BE2C (cell line): ENCODE data around the gene VCAN.

DNA sequence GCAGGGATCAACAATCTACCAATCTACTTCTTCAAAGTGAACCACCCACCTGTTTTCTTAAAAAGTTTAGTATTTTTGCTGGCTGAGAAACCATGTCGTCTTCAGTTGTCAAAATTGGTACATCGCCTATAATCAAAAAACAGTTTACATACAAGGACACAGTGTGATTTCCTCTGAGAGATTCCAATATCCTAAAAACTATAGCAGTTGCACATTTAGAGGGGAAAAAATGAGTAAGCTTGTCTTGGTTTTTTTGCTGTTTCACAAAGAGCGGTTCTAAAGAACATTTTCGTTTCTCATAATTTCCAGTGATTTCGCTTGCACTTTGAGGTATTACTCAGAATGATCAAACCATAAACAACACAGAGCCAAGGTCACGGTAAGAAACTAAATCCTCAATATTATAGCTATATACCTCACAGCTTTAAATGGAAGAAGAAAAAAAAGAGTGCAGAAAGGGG is 921 bp downstream of the MTX3 start:
- RRBS, result no CpG with 5 or more reads among the region's 6 CpGs

DNA sequence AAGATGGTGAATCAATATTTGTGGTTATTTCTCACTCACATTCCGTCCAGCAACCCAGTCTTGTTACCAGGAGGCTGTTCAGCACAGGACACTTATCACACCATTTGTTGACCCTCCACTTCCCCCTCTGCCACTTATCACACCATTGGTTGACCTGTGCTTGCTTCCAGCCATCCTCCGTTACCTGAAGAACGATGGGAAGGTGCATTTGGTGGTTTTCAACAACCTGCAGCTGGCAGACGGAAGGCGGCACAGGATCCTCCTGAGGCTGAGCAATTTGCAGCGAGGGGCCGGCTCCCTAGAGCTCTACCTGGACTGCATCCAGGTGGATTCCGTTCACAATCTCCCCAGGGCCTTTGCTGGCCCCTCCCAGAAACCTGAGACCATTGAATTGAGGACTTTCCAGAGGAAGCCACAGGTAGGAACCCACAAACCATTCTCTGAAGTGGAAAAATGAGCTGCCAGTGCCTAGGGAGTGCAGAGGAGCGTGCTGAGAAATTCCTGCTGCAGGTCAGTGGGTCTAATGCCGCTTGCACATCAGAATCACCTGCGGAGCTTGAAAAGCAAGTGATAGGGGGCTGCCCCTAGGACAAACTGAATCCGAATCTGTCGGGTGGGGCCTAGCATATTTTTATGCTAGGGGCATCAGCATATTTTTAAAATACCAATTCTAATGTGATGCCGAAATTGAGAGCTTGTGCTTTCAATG is 20.6 kb downstream of the THBS4 start:
- RRBS, result no CpG with 5 or more reads among the region's 14 CpGs

- RRBS, result no CpG with 5 or more reads among the region's 6 CpGs
Observed at GRCh38 chr5:80072115-80072623, 37.0 kb downstream of the THBS4 start.

GRCh38 chr5:80083430-80083857 is 48.3 kb downstream of the THBS4 start:
- RRBS, result no CpG with 5 or more reads among the region's 7 CpGs

DNA sequence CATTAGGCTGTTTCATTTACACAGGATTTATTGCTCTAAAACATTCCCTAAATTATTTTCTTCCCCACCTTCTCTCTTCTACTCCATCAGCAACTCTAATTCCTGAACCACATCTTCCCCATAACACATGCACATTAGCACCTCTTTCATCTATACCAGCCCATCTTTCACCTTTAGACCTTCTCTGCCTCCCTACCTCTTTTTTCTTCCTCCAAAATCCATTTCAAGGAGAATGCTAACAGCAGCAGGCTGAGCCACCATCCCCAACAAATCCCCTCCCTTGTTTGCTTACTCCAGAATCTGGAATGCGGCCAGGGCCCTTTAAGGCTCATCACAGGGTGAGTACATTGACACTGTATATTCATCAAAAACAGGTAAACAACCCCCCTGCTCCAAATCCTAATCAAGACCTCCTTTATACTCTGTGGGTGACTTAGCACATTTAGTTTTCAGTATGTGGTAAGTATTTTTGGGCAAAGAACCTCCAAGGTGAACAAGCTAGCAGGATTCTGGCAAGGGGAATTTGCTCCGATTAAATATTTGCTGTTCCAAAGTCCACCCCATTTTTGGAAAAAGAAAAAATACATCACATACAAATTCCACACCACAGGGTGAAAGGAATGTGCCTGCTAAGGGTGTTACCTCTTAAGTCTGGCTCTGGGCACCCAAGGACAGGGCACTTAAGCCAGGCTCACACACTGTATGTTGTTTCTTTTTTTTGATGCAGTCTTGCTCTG is 71.5 kb downstream of the SERINC5 start:
- RRBS, result no CpG with 5 or more reads among the region's 2 CpGs

DNA sequence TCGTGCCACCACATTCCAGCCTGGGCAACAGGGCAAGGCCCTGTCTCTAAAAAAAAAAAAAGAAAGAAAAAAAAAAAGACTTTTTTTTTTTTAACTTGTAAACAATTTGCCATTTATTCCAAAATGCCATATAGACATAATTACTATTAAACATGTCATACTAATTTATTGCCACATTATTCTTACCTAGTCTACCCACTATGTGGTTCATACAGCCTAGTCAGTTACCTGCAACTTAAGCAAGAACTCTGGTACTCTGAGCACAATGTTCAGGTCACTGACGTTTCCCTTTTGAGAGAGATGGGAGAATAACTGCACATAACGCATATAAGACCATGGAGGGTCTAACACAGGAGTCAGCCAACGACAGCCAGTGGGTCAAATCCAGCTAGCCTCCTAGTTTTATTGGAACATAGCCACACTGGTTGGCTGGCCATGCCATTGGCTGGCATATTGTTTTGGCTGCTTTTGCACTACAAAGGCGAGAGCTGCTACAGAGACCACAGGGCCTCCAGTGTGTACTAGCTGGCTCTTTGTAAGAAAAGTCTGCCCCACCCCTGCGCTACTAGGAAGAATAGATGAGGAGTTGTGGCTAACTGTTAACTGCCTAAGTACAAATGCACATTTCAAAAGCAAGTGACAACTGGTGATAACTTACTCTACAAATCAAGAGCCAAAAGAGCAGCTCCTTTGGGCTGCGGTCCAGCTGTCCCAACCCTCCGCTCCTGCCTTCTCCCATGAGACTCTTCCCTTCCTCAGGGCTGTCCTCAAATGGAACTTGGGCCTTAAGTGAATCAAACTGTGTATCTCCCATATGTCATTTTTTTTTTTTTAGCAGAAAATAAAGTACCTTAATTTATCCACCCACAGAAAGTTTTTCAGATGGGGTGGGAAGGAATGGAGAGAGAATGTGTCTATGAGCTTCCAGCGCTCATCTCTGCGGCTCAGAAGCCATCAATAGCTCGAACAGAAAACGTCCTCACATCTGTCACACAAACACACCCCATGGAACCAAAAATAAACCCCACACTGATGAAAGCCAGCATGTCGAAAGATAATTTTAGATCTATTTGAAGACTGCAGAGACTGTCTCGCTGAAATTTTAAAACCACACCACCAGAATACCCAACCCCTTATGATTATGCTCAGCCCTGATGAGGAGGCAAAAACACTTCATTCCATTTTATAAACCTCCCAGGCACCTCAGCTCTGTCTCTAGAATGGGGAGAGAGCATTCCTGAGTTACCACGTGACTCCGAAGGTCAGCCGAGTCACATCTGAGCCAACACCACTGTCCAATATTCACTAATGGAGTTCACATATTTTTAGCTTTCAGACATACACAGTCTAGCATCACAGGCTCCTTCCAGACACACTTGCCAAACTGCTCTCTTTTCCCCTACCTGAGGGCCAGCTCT is 63.7 kb downstream of the SERINC5 start:
- RRBS, result no CpG with 5 or more reads among the region's 17 CpGs

DNA sequence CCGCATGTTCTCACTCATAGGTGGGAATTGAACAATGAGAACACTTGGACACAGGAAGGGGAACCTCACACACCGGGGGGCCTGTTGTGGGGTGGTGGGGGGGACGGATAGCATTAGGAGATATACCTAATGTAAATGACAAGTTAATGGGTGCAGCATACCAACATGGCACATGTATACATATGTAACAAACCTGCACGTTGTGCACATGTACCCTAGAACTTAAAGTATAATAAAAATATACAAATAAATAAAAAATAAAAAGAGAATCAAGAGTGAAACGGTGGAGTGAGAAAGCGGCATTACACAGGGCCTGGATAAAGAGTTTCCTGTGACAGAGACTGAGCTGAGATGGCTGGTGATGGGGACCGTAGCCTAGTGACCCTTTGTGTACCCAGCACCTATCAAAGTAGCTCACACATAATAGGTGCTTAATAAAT is 44.0 kb upstream of the DHFR start:
- RRBS, result no CpG with 5 or more reads among the region's 7 CpGs

- RRBS, result no CpG with 5 or more reads among the region's 11 CpGs
Observed at GRCh38 chr5:80961663-80962245, 1.6 kb downstream of the RASGRF2 start.

- RRBS, result no CpG with 5 or more reads among the region's 1 CpG
Observed at GRCh38 chr5:81049096-81049434, 88.9 kb downstream of the RASGRF2 start.

DNA sequence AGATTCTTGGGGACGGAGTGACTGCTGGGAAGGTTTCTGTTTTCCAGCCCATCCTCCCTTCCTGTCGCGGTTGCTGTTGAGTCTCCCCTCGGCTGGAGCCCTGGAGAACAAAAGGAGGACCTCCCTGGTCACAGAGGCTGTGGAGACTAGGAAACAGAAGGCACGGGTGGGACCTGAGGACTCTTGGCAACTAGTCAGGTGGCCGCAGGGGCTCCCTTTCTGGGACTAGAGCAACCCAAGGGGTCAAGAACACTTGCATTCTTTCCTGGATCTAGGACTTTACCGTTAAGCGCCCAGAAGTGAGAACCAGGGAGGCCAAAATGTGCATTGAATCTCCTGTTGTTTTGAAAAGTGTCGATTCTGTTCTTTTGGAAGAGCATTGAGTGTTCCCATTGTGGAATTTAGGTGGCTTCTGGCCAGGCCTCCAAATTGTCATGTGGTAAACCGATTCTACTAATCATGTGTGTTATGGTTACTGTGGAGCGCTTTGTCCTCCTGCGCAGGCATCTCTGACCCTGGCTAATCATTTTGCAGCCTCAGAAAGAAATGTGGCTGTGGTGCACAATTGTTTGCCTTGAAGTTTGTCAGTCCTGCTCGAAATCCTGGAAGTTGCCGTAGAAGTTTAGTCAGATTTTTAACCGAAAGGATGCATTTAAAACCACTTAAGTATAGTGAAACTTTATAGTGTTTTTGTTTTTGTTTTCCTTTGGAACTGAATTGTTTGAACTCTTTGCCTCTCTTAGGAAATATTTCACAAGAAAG is 121.2 kb downstream of the RASGRF2 start:
- RRBS, result no CpG with 5 or more reads among the region's 15 CpGs

DNA sequence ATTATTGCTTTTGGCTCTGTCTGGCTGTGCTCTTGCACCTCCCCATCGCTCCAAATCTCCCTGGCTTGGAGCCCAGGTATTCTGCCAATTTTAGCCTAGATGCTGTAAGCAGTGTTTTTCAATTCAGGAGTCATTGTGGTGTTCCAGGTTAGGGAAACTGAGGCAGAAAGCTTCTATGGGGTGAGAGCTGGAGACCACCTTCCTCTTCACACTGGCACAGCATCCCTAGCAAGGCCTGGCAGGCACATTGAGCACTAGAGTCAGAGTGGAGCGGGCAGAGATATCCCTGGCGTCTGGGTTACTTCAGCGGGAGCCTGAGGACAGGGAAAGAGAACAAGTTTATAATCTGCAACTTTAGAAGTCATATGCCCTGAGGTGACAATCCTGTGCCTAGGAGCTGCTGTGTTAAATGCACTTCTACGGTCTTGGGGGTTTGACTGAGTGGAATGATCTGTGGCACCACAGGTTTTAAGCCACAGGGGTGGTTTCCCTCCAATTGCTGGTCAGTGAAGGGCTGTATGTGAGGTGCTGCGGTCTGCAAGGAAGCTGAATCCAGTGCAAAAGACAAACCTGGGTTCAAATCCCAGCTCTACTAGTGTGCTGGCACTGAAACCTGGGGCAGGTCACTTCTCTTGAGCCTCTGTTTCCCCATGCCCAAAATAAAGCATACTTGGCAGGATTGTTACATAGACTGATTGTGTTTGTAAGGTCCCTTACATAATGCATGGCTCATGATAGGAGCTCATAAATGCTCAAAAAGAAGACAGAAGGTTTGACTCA is 2.9 kb downstream of the CKMT2 start:
- RRBS, result no CpG with 5 or more reads among the region's 6 CpGs

GRCh38 chr5:81304632-81305039 is 3.2 kb downstream of the ZCCHC9 start:
- RRBS, result no CpG with 5 or more reads among the region's 2 CpGs

GRCh38 chr5:81392971-81393384 is 956 bp downstream of the ACOT12 start:
- RRBS, result no CpG with 5 or more reads among the region's 4 CpGs

DNA sequence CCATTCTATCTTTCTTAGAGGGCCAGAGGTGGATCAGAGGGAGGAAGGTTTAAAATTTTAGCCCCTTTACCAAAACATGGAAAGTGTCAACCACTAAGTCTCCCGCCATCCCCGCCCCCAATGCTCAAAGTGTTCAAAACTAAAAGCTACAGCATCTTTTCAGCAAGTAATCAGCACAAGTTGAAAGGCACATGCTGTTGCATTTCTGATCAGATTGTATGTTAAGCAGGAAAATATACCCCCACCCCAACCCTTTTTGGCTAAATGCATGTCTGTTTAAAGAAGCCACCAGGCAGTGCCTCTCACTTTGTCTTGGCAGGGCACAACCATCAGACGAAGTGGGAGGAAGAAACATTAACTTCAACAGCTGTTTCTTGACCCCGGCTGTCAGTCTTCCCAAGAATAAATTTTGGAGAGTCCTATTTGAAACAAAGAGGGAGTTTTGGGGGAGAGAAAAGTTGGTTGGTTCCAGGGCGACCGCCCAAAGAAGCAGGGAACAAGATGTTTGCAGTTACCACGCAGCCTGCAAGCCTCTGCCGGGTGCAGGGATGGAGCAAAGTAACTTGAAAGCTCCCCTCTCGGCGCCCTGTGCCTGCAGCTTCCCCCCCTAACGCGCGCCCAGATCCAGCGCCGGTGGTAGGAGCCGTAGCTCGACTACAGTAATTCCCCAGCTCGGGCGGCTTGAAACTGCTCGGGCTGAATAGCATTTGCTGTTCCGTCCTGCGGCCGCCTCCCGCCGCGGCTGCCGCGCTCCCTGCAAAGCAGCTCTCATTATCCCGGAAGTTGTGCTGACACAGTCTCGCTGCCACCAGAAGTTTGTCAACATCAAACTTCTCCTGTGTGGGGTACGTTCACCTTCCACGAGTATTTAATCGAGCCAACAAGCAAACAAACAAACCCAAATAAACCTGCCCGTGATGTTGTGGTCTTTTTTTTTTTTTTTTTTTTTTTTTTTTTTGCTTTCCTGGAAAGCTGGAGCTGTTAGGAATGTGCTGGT is 100.7 kb upstream of the SSBP2 start:
- RRBS, result 2% methylated on average over 6 of the region's 34 CpGs

DNA sequence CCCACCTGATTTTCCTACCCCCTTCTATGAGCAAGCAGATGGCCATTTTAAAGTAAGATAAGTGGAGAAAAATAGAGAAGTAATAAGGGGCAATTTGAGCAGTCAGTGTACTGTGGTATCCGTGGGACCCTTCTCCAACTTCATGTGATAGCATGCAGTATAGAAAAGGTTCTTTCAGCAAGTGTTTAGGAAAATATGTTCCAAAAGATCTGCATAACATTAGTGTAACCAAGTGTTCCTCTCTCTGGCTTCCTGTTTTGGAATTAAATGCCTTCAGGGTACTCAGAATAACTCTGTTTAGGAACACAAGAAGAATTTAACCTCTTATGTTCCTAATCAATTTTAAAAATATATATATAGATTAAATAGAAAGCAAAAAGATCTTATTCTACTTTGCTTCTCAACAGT is 135.0 kb downstream of the ATG10 start:
- RRBS, result no CpG with 5 or more reads among the region's 1 CpG

GRCh38 chr5:82275068-82276249 is 2.7 kb downstream of the RPS23 start:
- RRBS, result no CpG with 5 or more reads among the region's 7 CpGs

DNA sequence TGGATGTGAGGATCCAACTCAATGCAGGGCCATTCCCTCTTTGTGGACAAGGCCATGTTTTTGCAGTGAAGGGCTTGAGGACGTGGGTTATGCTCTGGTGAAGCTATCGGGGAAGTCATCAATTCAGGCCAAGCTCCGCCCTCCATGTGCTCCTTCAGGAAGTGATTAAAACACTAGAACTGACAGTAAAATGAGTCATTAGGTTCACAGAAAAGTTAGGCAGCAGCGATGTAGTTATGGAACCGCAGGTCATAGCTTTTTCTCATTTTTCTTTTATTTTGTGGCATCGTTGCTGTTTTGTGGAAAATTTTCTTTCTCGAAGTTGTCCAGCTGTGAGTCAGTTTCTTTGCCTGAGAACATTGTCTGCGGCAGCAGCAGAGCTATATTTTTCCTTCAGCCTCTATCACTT is 110.7 kb upstream of the RPS23 start:
- RRBS, result no CpG with 5 or more reads among the region's 8 CpGs

DNA sequence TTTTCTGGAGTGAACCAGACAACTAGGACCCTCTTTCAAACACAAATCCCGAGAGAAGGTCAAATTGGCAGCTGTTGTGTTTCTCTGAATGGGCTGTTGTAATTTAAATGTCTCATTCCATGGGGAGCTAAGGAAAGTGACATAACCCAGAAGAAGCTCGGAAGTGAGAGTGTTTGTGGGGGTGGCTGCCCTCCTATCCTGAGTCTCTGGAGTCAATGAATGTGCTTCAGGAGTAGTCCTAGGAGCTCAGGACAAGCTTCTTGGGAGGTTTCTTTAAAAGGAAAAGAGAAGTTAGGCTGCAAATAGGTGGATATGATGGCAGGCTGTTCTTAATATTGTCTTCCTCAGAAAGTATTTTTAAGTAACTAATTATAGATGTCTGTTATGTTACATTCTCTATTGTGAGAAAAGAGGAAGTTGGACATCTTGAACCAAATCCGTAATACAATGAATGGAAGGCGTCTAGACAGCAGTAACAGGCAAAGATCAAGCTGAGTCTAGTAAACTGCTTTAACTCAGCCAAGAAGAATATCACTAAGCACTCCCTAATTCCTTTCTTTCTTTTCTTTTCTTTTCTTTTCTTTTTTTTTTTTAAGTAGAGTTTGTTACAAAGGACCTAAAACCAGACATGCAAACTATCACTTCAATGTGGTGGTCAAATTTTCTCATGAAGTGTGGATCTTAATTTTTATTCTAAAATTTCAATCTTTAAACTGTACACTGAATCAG is 49.9 kb downstream of the TMEM167A start:
- RRBS, result no CpG with 5 or more reads among the region's 4 CpGs

- RRBS, result no CpG with 5 or more reads among the region's 46 CpGs
Observed at GRCh38 chr5:83471252-83472136, at the start of gene VCAN. VCAN (plus strand) TSS chr5:83471744.